ENCODE data around the genes RTRAF and GPR137C.

GRCh38 chr14:51575818-51576566 lies 75.7 kb upstream of the FRMD6 start:
- RRBS = no CpG with 5 or more reads among the region's 9 CpGs

DNA sequence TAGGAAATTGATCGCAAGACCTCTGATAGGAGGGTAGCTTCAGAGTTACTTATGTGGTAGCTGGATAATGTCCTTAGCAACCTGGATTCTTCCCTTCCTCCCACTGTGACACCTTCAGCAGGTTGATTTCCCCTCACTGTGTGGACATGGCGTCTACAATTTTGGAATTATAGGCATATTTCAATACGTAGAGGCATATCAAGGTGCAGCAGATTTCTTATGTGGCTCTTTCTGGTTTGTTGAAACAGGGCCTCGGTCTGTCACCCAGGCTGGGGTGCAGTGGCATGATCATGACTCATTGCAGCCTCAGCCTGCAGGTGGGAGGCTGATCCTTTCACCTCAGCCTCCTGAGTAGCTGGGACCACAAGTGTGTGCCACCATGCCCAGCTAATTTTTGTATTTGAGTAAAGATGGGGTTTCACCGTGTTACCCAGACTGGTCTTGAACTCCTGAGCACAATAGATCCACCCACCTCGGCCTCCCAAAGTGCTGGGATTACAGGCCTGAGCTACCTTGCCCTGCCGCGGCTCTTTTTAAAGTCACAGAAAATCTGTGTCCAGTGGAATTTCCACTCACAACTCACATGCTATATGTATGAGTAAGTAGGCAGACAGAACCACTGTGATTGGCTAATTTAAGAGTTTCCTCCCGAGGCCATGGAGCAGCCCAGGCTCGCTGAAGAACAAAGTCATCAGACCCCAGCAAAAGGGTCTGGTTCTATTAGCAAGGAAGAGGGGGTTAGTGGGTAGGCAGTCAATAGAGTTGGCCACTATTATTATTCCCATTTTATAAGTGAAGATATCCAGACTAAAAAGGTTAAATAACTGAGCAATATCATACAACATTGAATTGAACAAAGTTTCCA lies 9.1 kb downstream of the GNG2 start:
- RRBS = no CpG with 5 or more reads among the region's 10 CpGs

DNA sequence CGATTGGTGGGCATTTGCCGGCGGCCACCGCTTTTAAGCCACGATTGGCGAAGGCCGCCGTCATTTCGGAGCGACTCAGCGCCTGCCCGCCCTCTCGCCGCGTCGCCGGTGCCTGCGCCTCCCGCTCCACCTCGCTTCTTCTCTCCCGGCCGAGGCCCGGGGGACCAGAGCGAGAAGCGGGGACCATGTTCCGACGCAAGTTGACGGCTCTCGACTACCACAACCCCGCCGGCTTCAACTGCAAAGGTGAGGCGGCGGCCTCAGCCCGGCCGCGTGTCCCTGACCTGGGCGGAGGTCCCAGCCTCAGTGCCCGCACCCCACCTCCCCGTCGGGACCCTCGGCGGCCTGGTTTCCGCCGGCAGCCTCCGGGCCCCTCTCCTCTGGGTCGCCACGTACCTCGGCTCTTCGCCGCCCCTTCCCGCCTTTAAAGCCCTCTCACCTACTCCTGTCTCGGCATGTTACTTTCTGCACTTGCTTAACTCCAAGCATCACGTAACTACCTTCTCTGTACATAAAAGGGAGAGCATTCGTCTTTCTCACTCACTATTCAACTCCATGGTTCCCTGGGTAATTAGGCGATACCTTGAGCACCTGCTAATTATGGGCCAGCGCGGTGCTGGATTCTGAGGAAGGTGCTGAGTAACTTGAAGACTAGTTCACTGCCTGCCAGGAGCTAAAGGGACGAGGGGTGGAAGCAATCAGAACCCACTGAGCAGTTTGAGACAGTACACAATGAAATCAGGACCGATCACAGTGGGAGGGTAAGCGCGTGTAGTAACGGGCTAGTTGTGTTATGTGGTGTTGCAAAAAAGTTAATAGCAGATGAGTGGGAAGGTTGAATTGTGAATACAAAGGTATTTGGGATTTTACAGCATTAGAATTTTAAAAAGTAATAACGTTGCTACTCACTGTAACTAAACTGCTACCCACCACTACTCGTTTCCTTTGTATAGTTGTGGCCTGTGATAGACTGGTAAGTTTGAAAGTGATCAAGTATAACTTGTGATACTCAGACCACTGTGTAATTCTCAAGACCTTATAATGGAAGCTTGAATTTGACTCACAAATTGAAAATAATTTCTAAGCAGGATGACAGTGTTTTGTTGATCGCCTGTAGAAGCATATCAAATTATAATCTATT lies at the start of gene RTRAF:
RTRAF (plus strand) TSS at position 92 of the 1,141 bp plus-strand sequence.
- RRBS = 3% methylated on average over 35 of the region's 65 CpGs

GRCh38 chr14:52013252-52013566 lies 23.9 kb downstream of the RTRAF start:
- RRBS = no CpG with 5 or more reads among the region's 3 CpGs

DNA sequence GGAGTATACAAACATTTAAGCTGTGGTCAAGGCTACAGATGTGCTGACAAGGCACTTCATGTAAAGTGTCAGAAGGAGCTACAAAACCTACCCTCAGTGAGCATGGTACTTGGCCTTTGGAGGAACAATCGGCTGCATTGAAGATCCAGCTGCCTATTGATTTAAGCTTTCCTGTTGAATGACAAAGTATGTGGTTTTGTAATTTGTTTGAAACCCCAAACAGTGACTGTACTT lies 13.4 kb downstream of the PTGER2 start:
- RRBS = no CpG with 5 or more reads among the region's 1 CpG

- RRBS = no CpG with 5 or more reads among the region's 3 CpGs
These were observed 94.4 kb downstream of the TXNDC16 start for GRCh38 chr14:52457809-52458422.

- RRBS = 3% methylated on average over 16 of the region's 116 CpGs
These were observed at the start of gene GPR137C for GRCh38 chr14:52552605-52553809. TSS of gene GPR137C (plus strand) at chr14:52552836.

DNA sequence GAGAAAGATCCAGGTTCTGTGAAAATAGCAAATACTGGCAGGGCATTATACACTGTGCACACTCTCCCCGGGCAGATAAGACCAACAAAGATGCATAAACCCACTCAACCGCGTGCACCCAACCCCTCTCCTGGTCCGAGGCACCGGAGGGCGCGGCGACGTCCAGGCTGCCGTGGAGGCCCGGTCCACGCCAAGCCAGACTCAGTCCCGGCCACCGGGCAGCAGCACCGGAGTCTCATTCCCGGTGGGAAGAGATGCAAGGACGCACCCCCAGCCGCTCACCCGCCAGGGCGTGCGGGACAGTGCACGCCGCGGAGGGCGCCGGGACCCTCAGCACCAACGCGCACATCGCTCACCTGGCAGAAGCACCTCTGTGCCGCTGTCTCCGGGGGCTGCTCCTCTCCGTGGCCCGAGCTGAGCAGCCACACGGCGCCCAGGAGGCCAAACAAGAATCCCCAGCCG lies 315 bp downstream of the ERO1A start:
- RRBS = 3% methylated on average over 28 of the region's 36 CpGs

GRCh38 chr14:52703185-52703690 lies 3.8 kb upstream of the PSMC6 start:
- RRBS = no CpG with 5 or more reads among the region's 5 CpGs

DNA sequence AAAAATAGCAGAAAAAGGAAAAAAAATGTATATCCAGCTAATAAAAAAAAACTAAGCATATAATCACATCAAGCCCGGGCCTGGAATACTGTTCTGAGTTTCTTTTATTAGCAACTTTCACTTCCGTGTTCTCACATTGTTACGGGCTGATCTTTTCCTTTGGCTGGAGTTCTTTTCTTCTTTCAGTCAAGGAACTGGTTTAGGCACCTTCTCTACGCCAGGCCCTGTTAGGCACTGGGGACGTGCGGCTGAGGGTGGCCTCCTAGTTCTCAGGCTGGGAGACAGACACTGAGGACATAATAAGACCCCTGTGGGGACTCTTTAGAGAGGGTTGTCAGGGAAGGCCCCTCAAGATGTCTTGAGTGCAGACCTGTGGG lies 53.2 kb upstream of the GNPNAT1 start:
- RRBS = no CpG with 5 or more reads among the region's 6 CpGs

DNA sequence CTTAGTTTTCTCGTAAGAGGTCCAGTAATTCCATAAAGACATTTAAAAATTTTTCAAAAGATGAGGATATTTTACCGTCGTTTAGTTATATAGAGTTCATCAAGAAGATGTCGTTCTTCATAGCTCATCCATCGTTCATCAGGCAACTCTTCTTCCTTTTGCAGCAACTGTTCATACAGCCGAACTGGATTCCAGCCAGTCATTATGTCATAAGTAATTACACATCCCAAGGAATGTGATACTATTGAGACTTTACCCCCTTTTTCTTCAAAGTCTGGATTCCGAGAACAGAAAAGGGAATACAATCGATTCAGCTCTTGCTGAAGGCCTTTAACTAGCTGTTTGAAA lies 90.3 kb downstream of the DDHD1 start:
- RRBS = no CpG with 5 or more reads among the region's 8 CpGs

GRCh38 chr14:53152278-53153133 lies 617 bp downstream of the DDHD1 start:
- RRBS = 3% methylated on average over 44 of the region's 104 CpGs

GRCh38 chr14:53951677-53952896 lies 4.5 kb downstream of the BMP4 start:
- RRBS = 76% methylated on average over 6 of the region's 41 CpGs

- RRBS = no CpG with 5 or more reads among the region's 2 CpGs
These were observed 185.3 kb upstream of the CDKN3 start for GRCh38 chr14:54211495-54211861.

DNA sequence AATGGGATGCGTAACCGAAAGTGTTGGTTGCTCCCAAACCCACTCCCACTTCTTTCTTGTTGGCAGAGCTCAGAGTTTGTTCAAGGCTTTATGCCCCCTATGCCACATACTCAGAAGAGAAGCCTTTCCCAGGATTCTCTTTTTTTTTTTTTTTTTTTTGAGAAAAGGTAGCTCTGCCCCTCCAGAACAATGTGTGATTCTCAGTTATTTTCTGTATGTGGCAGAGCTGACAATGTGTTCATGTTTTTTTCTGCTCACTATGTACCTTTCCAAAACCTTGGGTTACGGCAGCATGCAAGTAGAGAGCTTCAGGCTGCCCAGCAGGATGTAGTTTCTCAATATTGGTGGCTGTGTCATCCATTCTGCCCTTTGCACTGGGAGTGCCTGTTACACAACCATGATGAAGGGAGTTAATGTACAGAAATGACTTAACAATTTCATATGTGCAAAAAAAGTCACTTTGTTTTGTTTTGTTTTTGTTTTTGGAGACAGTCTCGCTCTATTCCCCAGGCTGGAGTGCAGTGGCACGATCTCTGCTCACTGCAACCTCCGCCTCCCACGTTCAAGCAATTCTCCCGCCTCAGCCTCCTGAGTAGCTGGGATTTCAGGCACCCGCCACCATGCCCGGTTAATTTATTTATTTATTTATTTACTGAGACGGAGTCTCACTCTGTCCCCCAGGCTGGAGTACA lies 6.0 kb upstream of the CNIH1 start:
- RRBS = no CpG with 5 or more reads among the region's 11 CpGs

- RRBS = no CpG with 5 or more reads among the region's 8 CpGs
These were observed 10.6 kb downstream of the SAMD4A start for GRCh38 chr14:54577452-54578091.

- RRBS = no CpG with 5 or more reads among the region's 4 CpGs
These were observed 33.0 kb downstream of the SAMD4A start for GRCh38 chr14:54599710-54600541.

GRCh38 chr14:54636307-54637158 lies 69.6 kb downstream of the SAMD4A start:
- RRBS = no CpG with 5 or more reads among the region's 10 CpGs

DNA sequence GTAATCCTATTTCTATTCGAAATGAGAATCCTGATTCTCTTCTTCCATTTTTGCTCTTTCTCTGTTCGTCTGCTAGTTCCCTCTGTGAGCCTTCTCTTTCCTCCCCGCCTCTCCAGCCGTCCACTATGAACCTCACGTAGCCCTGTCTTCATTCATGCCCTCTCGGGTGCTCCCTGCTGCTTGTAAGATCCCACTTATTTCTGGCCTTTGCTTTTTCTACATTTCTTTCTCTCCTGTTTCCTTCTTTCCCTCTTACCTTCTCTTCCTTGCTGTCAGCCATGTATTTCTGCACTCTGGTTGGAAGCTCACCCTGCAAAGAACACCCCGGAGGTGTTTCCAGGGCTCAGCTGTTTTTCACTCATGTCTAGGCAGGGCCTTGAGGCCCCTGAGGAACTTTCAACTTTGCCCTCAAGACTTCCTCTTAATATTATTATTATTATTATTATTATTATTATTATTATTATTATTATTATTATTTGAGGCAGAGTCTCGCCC lies 86.0 kb downstream of the SAMD4A start:
- RRBS = no CpG with 5 or more reads among the region's 8 CpGs

GRCh38 chr14:54707507-54708396 lies 140.8 kb downstream of the SAMD4A start:
- RRBS = no CpG with 5 or more reads among the region's 4 CpGs